A673 (cell line): Measurements from ENCODE around the genes SPATC1L and DIP2A.

DNA sequence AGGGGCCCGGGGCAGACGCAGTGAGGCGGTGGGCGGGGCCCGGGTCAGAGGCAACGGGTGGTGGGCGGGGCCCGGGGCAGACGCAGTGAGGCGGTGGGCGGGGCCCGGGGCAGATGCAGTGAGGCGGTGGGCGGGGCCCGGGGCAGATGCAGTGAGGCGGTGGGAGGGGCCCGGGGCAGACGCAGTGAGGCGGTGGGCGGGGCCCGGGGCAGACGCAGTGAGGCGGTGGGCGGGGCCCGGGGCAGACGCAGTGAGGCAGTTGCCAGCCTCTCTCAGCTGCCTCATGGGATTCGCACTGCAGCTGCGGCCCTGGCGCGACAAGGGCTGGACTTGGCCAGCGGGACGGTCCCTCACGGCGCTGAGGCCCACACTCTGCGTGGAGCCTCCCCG lies 24.6 kb downstream of the COL6A1 start:
- PRO-cap: no peak

DNA sequence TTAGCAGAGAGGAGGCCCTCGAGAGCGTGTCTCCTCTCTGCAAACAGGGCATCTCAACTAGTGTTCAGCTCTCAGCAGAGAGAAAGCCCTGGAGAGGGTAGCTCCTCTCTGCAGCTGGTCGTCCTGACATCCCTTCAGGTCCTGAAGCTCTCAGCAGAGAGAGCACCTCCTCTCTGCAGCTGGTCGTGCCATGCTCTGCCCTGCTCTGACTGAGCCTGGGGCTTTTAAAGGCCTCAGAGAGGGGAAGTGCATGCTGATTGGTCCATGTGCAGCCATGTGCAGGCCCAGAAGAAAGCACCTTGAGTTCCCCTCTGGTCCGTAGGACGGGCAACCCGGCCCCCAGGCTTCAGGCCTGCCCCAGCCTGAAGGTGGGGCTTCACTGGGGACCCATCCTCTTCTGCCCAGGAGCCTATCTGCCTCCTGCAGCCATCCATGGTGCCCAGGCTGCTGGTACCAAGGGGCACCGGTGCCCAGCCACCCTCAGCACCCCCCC lies 11.2 kb downstream of the COL6A2 start:
- PRO-cap: no peak

GRCh38 chr21:46150428-46150999 lies 4.9 kb downstream of the FTCD start:
- PRO-cap: no peak

DNA sequence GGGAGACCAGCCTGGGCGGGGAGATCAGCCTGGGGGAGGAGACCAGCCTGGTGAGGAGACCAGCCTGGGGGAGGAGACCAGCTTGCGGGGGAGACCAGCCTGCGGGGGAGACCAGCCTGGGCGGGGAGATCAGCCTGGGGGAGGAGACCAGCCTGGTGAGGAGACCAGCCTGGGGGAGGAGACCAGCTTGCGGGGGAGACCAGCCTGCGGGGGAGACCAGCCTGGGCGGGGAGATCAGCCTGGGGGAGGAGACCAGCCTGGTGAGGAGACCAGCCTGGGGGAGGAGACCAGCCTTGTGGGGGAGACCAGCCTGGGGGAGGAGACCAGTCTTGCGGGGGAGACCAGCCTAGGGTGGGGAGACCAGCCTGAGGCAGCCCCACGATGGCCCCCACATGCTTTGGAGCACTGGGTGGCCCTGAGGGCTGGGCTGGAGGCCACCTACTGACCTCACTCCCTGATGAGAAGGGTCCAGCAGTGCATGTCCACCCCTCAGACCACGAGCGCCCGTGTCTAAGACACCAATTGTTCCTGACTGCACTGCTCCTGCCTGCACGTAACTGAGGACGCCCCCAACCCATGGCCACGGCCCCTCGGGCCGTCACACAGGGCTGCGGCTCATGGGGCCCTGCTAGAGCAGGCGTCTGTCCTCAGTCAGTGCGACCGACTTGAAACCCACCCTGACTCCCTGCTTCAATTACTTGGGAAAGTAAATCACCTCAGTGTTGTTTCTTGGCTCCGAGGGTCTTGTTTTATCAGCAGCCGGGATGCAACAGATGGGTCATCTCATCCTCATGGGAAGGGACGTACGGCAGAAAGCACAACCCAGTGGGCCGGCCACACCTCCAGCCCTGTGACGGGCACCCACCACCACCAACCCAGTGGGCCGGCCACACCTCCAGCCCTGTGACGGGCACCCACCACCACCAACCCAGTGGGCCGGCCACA lies at the start of gene SPATC1L:
SPATC1L (minus strand) TSS at position 819 of the 945 bp plus-strand sequence.
- PRO-cap: unidirectional peak, plus-strand start at position 293 of the sequence; bidirectional peak, plus-strand start outside the sequence, minus-strand start at position 771 of the sequence

DNA sequence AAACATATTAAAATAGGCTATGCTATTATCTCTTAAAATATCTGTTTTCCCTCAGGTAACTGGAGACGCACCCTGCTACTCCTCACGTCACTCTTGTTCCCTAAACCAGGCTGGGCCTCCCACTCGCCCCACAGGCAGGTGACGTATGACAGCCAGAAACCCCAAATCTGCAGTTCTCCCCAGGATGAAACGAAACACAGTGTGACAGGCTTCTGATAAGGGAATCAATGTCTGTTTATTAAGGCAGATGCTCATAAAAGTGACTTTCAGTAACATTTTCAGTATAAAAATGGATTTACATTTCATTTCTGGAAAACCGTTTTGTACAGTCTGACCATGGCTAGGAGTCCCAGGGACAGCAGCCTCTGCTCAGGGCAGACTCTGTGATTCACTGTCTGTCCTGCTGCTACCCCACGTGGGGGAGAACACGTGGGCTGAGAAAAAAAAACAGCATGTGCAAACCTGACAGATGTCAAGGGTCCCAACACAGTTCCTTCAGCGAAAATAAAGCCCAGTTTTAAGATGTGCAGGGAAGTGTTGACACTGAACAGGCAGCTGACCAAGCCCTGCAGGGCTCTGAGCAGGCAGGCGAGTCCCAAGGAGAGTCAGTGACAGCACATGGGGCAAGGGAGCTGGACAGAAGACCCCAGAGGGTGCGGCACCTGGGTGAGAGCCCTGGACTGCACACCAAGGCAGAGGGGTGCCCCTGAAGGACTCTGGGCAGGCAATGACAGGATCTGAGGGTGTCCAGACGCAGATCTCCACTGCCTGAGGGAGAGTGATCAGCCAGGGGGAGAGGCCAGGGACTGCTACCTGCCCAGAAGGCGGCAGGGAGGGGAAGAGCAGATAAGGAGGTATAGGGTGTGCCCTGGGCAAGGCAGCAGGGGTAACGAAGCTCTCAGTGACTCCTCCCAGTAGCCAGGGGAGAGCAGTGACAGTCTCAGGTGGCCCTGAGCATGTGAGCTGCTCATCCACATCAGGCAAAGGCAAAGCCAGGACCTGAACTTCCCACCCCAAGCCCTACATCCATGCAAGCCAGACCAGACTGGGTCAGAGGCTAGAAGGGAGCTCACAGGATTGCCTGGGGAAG lies 5.0 kb upstream of the SPATC1L start:
- PRO-cap: no peak

- PRO-cap: no peak
Observed at GRCh38 chr21:46234746-46235862, 6.5 kb upstream of the LSS start.

- PRO-cap: no peak
Observed at GRCh38 chr21:46256241-46256723, 27.7 kb upstream of the LSS start.

DNA sequence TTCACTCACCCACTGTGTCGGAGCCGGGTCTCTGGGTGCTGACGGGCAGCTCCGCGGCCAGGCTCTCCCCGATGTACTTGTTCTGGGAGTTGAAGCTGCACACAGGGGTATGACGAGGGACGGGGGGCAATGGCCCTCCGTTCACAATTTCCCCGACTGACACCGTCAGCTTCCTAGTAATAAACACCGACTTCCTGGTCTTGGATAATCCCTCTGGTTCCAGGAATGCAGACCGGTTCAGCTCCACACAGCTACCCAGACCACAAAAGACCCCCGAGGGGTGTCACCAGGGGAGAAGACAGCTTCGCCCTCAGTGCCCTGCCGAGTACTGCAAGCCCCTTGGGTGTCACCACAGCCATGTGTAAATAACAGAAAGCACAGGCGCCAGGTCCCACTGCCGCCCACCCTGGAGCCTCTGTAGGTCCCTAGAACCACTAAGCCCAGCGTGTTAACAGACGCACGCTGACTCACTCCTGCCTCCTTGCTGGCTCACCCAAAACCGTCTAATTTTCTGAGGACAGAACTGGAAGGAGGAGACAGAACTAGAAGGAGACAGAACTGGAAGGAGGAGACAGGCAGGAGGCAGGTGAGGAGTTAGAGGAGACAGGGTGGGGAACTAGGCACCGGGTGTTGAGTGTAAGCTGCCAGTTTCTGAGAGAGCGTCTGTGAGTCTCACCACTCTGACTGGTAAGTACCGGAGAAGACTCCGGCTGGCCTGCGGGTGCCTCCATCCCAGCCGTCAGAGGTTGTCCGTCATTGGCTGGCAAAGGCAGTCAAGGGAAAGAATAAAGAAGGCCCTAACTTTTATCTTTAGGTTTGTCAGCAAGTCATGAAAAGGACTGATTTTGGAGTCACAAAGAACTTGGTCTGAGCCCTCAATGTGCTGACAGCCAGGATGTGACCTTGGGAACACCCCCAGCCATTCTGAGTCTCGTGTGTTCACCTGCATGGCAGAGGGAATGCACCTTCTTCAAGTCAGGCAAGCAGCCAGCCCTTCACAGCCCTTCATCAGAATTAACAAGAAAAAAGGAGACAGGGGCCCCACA lies 19.2 kb downstream of the MCM3AP start:
- PRO-cap: no peak

DNA sequence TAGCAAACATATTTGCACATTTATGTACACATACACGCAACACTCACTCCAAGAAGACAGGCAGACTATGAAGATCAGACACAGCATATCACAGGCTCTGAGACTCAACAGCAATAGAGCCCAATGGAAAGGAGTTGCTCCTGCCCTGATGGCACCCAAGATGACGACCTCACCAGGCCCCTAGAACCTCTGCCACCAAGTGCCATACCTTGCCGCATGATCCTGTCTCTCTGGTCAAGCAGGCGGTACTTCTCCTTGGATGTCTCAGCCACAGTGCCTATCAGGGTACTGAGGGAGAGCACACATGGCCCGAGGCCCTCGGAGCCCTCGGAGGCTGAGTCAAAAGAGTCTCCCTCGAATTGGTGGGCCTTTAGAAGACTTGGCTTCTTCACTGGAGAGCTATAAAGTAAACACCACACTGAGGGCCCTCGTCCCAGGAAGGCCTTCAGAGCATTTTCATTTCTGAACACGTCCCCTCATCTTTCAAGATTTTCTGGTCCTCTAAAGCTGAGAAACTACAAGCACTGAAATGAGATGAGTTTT lies 8.0 kb downstream of the MCM3AP start:
- PRO-cap: no peak

DNA sequence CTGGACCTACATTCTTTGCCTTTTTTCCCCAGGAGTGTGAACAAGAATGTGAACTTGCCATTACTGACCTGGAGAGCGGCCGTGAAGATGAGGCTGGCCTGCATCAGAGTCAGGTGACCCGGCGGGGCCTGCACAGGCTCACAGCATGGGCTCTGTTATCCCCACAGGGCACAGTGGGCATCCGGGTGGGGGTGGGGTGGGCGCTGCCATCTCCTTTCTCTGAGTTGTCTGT lies 22.1 kb downstream of the PCNT start:
- PRO-cap: no peak

GRCh38 chr21:46368808-46369350 lies 44.9 kb downstream of the PCNT start:
- PRO-cap: no peak

- PRO-cap: no peak
Observed at GRCh38 chr21:46431405-46432262, 27.1 kb upstream of the DIP2A start.

- PRO-cap: bidirectional peak, plus-strand start at chr21:46458948, minus-strand start at chr21:46458688
Observed at GRCh38 chr21:46458768-46459259, at the start of gene DIP2A. Gene DIP2A, plus strand, starts transcription at chr21:46458891.

GRCh38 chr21:46626346-46627247 lies 8.9 kb upstream of the PRMT2 start:
- PRO-cap: no peak